ENCODE measurements around a stretch of chr21.

- PRO-cap: no peak
- RRBS: no CpG with 5 or more reads among the region's 95 CpGs
Observed at GRCh38 chr21:5154378-5155218, 5366.8 kb upstream of the TPTE start.

- PRO-cap: no peak
- RRBS: no CpG with 5 or more reads among the region's 23 CpGs
Observed at GRCh38 chr21:6468323-6468642, 4053.1 kb upstream of the TPTE start.

- PRO-cap: no peak
- RRBS: no CpG with 5 or more reads among the region's 10 CpGs
Observed at GRCh38 chr21:7753377-7753719, 2768.0 kb upstream of the TPTE start.

GRCh38 chr21:8215887-8216432, 2305.4 kb upstream of the TPTE start:
- PRO-cap: no peak
- RRBS: no CpG with 5 or more reads among the region's 65 CpGs

- PRO-cap: no peak
- RRBS: no CpG with 5 or more reads among the region's 22 CpGs
Observed at GRCh38 chr21:9037941-9038376, 1483.4 kb upstream of the TPTE start.

DNA sequence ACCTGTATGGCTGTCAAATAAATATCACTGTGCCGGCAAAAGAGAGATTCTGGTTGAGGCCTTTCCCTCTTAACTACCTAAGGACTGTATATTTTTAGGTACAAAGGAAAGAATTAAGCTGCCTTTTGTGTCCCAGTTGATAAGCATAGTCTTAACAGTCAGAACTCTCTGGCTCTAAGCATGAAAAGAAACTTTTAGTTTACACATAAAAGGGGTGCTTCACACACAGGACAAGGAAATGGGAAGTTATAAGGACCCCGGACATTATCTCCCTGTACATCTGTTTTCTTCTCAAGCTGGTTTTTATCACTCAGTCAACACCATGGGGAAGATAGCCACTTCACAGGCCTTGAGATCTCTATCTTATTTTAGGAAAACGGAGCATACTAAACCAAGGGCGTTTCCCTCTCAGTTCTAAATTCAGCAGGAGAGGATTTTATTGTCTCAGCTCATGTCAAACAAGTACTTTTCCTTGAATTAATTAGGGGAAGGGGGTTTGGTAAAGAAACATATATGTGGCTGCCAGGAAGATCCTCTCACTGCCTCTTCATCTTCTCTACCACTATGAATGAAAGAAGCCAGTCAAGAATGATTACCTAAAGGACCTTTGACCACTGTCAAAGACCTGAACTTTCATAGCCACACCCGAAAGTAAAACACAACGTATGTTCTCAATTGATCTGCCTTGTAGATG, 71.4 kb upstream of the HSPA13 start:
- PRO-cap: no peak
- RRBS: no CpG with 5 or more reads among the region's 6 CpGs

- PRO-cap: no peak
- RRBS: no CpG with 5 or more reads among the region's 17 CpGs
Observed at GRCh38 chr21:14520106-14521239, 25.6 kb downstream of the SAMSN1 start.

DNA sequence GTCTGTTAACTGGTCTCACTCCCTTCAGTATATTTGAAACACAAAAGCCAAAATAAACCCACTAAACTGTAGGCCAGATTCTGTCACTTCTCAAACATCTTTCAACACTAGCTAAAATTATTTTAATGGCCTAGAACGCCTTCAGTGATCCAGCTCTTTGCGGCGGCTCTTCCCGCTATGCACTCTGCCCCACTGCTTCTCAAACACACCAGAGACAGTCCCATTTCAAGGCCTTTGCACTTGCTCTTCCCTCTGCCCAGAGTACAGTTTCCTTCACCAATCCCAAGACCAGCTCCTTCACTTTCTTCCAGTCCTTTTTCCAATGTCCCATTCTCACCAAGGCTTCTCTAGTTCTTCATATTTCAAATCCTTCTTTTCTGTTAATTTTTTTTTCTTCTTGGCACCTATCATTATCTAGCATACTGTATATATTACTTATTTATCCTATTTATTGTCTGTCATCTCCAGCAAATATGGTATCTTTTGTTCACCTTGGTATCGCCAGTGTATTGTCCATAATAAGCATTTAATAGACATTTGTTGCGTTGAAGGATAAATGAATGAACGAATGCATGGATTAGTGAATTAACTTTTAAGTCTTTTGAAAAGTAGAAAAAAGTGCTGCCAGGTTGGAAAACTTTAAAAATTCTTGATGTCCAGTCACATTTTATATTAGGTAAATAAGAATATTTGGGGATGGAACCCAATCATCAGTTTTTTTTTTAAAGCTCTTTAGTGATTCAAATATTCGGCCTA, 8.9 kb downstream of the SAMSN1 start:
- PRO-cap: no peak
- RRBS: no CpG with 5 or more reads among the region's 8 CpGs

DNA sequence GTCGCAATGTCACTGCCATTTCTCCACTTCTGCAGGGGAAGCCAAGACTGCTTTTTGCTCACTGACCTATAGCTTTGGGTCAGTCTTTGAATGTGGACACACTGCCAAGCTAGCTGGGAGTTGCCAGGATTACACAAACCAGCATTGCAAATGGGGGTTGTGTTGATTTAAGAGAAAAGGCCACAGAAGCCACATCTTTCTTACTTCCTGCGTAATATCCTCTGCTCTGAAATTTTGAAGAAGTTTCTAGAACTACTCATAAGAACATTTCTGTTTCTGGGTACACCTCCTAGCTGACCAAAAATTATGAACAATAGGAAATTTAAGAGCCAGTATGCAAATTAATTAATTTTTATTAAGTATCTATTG, 45.8 kb upstream of the SAMSN1 start:
- PRO-cap: no peak
- RRBS: no CpG with 5 or more reads among the region's 2 CpGs

DNA sequence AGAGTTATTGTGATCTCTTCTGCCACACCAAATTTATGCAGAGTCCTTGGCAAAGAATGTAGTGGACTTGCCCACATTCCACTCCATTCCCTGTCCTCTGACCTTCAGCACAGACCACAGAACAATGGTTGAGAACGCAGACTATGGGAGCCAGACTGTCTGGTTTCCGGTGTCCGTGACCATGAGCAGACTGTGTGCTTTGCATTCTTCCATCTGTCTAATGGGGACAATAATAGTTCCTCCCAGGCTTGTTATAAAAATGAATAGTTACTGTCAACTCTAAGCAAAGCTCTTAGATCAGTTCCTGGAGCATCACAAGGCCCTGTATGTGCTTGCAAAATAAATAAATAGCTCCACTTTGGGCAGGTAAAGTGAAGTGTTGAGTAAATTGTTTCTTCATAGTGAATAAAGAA, 140.7 kb upstream of the SAMSN1 start:
- PRO-cap: no peak
- RRBS: no CpG with 5 or more reads among the region's 3 CpGs

DNA sequence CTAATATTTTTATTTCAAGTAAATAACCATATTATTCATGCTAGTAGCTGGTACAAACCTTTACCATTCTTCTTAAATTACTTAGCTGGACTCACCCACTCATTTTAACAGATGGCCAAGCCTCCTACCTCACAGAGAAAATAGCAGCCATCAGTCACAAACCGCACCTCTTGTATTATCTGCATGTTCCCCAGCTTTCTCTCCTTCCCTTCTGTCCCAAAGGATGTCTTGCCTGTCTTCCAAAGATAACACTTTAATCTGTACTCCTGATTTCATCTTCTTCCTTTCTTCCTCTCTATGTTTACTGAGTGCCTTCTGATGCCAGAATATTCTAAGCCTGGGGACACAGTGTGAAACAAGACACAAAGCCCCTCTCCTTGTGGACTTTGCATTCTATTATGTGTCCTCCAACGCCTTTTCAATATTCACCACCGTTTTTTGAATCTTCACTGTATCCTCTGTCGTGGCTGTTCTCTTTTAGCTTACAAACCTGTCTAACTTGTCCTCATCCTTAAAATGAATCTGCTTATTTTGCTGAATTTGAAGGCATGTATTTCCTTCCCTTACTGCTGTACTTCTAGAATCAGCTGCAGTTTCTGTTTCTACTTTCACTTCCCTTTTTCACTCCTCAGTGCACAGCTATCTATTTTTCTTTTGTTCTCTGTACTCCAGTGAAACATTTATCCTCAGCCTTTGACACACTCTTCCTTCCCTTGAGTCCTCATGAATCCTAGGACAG, 216.8 kb upstream of the SAMSN1 start:
- PRO-cap: no peak
- RRBS: no CpG with 5 or more reads among the region's 4 CpGs

GRCh38 chr21:14879339-14879741, 185.5 kb downstream of the NRIP1 start:
- PRO-cap: no peak
- RRBS: no CpG with 5 or more reads among the region's 6 CpGs

GRCh38 chr21:15138426-15139161, 73.8 kb upstream of the NRIP1 start:
- PRO-cap: no peak
- RRBS: no CpG with 5 or more reads among the region's 11 CpGs

- PRO-cap: no peak
- RRBS: no CpG with 5 or more reads among the region's 9 CpGs
Observed at GRCh38 chr21:15140298-15141047, 75.7 kb upstream of the NRIP1 start.

DNA sequence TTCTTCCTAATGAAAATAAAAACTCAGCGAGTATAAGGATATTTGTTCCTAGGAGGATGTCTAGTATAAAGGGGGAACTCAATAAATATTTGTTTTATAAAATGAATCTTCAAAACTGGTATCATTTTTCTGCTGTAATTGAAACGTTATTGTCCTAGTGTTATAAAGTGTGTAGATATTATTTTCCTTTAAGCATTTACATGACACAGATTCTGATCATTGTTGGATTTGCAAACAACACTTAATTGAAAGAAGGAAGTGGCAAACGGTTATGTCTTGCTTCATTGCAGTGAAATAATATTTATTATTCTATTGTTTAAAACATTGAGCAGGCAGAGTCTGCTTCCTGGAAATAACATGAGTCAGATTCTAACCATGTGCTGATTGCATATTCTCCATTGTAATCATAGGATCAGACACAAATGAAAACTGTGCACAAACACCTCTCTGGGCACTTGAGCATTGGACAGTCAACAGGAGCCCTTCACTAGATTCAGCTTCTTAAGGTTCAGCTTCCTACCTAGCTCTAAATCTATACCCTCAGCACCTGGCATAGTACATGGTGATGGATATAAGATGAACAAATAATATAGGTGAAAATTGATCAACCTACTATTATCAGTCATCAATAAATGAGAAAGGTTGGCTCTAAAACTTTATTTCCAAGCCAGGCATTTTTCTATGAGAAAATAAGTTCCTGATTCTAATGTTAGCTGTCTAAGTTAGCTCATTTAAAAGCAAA, 46.8 kb upstream of the USP25 start:
- PRO-cap: bidirectional peak, plus-strand start at position 452 of the sequence, minus-strand start at position 295 of the sequence
- RRBS: no CpG with 5 or more reads among the region's 3 CpGs

DNA sequence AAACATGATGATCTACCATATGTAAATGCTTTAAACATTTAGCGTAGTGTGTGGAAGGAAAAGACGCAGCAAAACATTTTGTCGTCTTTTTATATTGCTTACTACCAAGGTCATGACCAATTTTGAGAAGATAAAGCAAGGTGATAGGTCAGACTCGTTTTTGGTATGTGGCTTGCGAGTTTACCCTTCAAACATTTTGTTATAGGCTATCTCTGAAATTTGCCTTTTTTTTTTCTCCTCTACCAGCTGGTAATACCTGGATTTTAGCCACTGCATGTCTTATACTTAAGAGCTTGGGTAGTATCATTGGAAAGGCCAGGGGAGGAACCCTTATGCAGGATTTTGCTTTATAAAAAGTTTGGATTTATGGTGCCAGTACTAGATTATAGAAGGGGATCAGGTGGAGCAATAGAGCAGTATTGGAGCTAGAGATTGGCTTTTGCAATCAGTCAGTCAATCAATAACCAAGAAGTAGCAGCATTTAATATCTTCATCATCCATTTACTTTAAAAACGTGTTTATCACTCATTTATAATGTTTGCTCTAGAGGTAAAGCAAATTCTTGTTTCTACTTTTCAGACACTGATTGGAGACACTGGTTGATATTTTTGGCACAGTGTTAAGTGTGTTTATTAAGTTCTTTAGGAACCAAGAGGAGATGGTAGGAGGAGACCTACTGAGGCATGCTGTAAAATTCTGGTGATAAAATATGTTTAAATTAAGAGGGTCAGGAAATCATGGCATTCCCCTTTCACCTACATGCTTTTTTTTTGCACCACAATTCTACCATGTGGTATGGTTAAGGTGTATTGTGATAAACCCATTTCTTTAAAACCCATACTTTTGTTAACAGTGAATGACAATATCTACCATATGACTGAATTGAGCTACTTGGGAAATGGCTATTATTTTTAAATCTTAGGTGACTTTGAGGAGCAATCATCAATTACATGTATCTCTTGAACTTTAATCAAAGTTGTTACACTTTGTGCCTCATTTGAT, 58.5 kb downstream of the USP25 start:
- PRO-cap: no peak
- RRBS: no CpG with 5 or more reads among the region's 6 CpGs

DNA sequence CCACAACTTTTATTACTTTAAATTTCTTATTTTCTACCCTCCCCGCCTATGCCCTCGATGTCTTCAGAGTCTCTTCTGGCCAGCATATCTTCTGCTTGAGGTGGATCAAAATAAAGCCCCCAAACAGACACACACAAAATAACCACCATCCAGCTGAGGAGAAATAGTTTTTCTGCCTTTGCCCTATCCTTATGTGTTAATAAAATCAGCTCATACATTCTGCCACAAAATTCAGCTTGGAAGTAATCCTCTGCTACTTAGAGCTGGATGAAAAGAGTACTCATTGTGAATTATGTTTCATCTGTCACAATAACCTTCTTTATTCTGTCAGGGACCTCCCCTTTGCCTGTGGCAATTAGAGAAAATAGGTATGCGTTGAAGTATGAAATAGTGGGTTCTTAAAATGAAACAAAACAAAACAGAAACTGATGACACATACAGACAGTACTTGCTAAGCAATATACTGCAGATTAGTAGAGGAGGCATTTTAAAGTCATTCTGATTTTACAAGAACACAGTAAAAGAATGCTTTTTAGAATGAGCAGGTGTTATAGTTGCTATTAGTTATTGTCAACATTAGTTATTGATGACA, 578.4 kb downstream of the USP25 start:
- PRO-cap: no peak
- RRBS: no CpG with 5 or more reads among the region's 3 CpGs

DNA sequence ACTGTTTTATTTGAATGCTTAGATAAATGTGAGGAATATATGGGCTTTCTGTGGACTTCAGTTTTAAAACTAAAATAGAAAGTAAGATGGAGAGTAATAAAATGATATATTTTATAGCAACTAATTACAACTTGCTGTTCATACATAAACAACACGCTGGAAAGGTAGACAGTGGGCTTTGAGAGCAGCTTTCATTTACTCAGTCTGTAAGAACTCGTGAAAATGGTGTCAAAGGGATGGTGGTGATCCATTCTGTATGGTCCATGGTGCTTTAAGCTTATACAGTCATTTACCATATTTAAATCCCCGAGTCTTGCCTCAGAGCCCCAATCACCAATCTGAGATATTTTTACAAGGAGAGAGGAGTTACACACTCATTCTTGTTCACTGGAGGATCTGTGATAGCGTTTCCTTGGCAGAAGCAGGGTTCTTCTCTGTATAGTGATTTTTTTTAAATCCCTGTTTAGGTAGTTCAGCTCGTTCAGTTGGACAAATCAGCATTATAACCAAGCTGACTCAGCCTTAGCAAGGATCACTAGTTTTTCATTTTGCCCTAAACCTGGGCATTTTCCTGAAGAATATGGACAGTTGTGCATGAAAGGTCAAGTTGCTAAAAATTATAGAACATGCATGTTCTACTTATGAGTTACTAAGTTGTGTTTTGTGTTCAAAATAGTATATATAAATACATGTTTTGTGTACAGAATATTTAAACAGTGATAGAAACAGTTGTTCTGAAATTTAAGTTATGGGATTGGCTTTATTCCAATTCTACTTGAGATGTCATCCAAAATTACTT, 694.6 kb downstream of the USP25 start:
- PRO-cap: no peak
- RRBS: no CpG with 5 or more reads among the region's 5 CpGs

- PRO-cap: no peak
- RRBS: no CpG with 5 or more reads among the region's 7 CpGs
Observed at GRCh38 chr21:16533617-16534189, 803.9 kb downstream of the USP25 start.

- PRO-cap: bidirectional peak, plus-strand start at chr21:16587285, minus-strand start at chr21:16587183
- RRBS: no CpG with 5 or more reads among the region's 9 CpGs
Observed at GRCh38 chr21:16586943-16587652, 857.3 kb downstream of the USP25 start.

All from MCF 10A (cell line).